HCT116 (cell line): ENCODE data around the gene RMC1.

DNA sequence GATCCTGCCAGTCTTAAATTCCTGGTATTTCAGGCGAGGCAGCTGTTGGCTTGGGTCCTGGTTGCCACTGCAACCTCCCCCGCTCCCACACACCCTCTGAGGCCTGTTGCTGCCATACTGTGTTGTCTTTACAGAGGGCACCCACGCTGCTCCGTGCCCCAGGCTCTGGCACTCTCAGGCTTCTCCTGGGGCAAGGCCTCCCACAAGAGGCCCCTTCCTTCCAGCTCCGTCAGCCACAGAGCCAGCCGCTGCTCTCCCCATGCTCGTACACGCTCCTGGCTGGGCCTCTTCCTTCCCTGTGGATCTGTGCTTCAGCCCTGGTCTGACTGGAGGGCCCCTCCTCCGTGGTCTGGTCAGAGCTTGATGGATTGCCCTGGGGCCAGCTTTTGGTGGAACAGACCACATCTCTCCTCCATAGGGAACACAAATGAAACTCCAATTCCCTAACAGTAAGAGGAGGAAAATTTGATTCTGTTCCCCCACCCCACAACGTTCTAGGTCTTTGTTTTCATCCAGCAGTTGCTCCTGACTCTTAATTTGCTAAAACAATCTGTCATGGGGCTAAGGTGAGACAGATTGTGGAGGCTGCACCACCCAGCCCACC is 8.7 kb downstream of the CABLES1 start:
- RRBS = no CpG with 5 or more reads among the region's 10 CpGs

DNA sequence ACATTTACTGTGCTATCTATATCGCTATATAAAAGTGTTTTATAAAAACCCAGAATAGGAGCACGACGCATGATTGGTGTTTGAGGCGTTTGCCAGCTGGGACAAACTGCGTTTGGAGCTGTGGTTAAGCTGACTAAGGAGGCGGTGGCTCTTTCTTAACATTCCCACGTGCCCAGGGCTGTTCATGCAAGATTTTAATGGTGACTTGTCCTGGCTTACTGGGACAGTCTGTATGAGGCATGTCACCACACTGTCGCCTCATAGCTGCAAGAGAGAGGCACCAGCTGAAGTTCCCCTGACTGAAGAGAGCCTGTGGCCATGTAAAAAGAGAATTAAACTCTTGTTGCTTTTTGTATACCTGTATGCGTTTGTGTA is 123.0 kb downstream of the CABLES1 start:
- RRBS = no CpG with 5 or more reads among the region's 9 CpGs

DNA sequence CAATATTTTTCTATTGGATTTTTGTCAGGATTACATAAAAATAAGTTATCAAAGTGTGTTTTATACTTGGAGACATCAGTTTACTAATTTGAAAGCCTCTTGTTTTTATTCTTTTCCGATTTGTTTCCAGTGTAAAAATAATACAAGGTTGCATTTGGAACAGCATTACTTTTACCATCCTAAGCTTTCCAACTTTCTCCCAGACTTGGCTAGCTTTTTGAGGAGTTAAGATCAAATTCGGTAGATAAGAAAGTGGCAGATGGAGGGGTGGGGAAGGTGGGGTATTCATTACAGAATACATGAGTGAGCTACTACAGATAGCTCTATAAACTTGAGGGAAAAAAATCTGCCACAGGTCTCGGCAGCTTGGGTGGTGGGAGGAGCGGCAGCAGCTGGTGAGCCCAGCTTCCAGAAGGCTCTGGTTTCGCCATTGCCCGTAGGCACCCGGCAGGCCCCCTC is 18.8 kb upstream of the RMC1 start:
- RRBS = no CpG with 5 or more reads among the region's 7 CpGs

- RRBS = no CpG with 5 or more reads among the region's 5 CpGs
Observed at GRCh38 chr18:23484988-23485610, 18.2 kb upstream of the RMC1 start.

GRCh38 chr18:23487931-23488555 is 15.3 kb upstream of the RMC1 start:
- RRBS = no CpG with 5 or more reads among the region's 11 CpGs

DNA sequence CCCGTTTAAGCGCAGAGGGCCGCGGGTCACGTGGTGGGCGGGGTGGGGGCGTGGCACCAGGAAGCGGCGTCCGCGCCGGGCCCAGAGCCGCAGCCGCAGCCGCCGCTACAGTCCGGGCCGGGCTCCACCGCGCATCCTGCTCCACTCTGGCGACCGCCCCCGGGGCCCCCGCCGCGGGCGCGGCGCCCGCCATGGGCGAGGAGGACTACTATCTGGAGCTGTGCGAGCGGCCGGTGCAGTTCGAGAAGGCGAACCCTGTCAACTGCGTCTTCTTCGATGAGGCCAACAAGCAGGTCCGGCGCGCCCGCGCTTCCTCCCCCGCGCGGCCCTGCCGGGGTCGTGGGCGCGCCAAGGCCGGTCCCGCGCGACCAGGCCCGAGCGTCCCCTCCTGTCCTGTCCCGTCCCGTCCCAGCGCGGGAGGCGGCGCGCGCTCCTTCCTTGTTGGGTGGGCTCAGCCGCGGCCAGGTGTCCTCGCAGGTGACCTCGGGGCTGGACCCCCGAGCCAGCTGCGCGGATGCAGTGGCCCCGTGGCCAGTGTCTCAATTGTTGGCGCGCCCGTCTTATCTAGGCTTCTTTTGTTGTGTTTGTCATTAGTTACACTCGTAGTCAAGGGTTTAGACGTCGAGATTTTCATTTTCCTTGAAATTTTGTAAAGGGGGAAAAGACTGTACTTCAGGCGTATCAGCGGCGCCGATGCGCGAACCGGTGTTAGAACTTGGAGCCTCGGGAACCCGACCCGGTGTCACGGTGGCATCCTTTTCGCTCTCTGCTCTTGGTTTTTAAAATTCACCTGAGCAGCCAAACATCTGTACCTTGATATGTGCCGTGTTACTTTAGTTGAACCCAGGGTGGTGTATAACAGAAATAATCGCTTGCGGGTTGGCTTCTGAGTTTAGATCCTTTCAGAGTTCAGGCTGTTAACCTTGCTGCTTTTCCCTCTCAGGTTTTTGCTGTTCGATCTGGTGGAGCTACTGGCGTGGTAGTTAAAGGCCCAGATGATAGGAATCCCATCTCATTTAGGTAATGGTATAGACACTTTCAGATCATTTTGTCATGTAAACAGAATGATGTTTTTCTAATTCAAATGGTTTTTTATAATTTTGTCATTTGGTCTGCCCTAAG is at the start of gene RMC1:
Gene RMC1, plus strand, starts transcription at position 84 of the 1,122 bp plus-strand sequence.
- RRBS = 2% methylated on average over 34 of the region's 95 CpGs

- RRBS = no CpG with 5 or more reads among the region's 34 CpGs
Observed at GRCh38 chr18:23576267-23577387, 9.7 kb downstream of the NPC1 start.

DNA sequence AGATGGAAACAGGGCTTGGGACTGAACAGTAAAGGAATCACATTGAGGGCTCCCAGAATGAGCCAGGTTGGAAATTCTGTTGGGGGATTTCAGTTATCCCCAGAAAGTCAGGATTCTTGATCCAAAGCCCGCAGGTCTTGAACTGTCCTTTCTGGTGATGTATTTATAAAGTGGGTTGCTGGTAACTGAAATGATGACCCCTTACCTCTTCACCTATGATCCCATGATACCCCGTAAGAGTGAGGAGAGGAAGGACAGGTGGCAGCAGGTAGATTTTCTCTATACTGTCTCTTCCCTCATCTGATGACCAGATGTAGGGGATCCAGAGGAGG is 60.4 kb downstream of the LAMA3 start:
- RRBS = no CpG with 5 or more reads among the region's 2 CpGs

DNA sequence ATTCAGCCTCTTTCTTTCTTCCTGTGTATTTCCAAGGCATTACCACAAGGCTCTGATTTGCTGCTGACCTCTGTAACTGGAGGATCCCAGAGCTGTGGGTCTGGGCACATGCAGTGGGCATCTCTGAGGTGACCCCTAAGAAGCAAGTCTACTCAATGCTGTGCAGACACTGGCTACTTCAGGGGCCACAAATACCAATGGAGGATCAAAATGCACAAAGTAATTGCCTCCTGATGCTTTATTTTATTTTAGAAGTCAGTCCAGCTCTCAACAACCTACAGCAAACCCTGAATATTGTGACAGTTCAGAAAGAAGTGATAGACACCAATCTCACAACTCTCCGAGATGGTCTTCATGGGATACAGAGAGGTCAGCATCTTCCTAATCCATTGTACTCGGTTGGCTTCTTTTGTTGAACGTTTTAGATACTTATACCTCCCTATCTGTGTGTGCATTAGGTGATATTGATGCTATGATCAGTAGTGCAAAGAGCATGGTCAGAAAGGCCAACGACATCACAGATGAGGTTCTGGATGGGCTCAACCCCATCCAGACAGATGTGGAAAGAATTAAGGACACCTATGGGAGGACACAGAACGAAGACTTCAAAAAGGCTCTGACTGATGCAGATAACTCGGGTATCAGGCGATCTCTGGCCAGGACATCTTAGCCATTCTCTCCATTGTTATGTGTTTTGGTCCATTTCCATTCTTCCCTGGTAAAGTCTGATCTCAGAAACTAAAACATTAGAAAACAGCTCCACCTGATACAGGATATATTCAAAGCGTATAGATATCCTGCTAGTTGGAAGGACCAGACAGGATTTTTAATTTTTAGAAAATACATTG is 107.0 kb upstream of the TTC39C start:
- RRBS = no CpG with 5 or more reads among the region's 8 CpGs

DNA sequence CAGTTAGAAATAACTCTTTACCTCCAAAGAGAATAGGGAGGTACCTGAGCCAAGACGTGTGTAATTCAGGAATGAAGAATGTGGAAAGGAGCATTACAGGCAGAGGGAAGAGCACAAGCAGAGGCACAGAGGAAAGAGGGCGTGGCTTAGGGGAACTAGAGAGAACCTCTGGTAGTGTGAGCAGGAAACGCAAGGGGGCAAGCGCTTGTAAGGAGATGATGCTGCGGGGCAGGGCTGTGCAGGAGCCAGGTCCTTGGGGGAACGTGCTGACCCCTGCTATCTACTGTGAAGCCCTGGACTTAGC is 50.1 kb upstream of the TTC39C start:
- RRBS = no CpG with 5 or more reads among the region's 6 CpGs

- RRBS = no CpG with 5 or more reads among the region's 2 CpGs
Observed at GRCh38 chr18:24016679-24017078, 2.1 kb downstream of the TTC39C start.

- RRBS = no CpG with 5 or more reads among the region's 6 CpGs
Observed at GRCh38 chr18:24632701-24633043, 172.2 kb downstream of the HRH4 start.

- RRBS = no CpG with 5 or more reads among the region's 3 CpGs
Observed at GRCh38 chr18:24914346-24914831, 437.6 kb downstream of the ZNF521 start.

DNA sequence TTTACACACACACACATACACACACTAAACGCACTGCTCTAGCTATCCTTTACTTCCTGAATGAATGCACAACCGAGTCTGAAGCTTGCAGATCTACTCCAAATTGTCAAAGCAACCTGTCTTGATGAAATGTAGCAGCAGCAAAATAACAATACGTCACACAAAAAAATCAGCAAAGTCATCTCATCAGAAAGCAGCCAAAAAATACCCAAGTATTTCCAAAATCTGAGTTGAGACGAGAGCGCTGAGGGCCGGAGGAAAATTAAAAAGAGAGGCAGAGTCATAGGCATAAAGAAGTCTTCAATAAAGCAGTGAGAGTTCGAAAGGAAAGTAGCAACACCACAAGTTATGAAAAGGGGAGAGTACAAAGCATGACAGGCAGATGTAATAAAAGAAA is 67.7 kb downstream of the ZNF521 start:
- RRBS = no CpG with 5 or more reads among the region's 7 CpGs

- RRBS = no CpG with 5 or more reads among the region's 5 CpGs
Observed at GRCh38 chr18:25466981-25467835, 115.2 kb upstream of the ZNF521 start.

- RRBS = no CpG with 5 or more reads among the region's 2 CpGs
Observed at GRCh38 chr18:25958660-25958859, 131.9 kb downstream of the SS18 start.

GRCh38 chr18:26227166-26227384 is 830 bp downstream of the TAF4B start:
- RRBS = no CpG with 5 or more reads among the region's 10 CpGs

- RRBS = 1% methylated on average over 24 of the region's 31 CpGs
Observed at GRCh38 chr18:26549723-26550038, 1.3 kb upstream of the KCTD1 start.

- RRBS = no CpG with 5 or more reads among the region's 4 CpGs
Observed at GRCh38 chr18:26665328-26665706, 117.0 kb upstream of the KCTD1 start.

GRCh38 chr18:26697816-26698210 is 149.5 kb upstream of the KCTD1 start:
- RRBS = no CpG with 5 or more reads among the region's 4 CpGs